SEM (cell line): ENCODE results near the genes PALM2AKAP2 and C9orf152.

- PRO-cap, result no peak
Measured at GRCh38 chr9:109498724-109499140, 625 bp upstream of the PTPN3 start.

DNA sequence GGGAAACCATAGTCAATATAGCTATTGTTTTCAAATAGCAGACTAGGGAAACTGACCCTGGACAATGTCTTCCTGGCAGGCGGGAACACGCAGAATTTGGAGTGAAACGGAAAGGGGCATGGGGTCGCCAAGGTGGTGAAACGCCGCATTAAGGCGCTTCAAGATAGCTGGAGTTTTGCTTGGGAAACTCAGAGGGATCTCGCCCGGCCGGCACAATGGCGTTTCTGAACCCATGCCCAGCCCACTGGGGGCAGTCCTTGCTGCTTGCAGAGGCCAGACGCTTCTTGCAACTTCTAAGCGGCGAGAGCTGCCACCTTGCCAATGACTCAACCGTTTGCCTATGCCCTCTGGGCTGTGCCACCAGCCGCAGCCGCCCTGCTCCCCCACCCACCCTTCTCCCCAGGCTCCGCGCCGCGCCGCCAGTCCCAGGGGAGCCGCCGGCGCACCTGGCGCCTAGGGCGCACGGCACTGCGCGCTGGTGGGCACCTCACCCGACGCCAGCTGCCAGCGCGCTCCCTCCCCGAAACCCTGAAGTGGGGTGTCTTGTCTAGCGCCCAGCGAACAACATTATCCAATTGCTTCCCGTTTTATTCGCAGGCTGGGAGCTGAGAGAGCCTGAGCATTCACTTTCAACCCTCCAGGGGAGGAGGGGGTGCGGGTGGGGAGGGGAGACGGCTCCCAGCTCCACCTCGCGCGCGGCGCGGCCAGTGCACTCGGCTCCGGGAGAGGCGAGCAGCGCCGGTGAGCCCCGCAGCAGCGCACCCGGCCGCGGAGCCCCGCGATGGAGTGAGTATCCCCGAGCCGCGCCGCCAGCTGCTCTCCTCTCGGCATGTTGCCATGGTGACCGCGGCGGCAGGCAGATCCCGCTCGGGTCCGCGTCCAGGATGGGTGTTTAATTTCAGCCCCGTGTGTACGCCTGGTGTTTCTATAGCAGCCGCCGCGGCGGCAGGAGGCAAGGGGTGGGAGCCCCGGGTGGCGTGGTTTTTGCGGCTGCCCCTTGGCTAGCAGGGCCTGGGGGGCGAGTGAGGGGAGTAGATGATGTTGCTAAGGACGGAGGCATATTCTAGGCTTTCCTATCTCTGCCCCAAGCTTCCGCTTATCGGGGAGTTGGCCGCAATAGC lies 139.6 kb upstream of the PALM2AKAP2 start:
- PRO-cap, result no peak

- PRO-cap, result no peak
Measured at GRCh38 chr9:109779668-109780566, at the start of gene PALM2AKAP2. Gene PALM2AKAP2 (plus strand): TSS chr9:109780198.

- PRO-cap, result no peak
Measured at GRCh38 chr9:109780567-109781385, 778 bp downstream of the PALM2AKAP2 start.

- PRO-cap, result no peak
Measured at GRCh38 chr9:109789548-109790097, 9.6 kb downstream of the PALM2AKAP2 start.

GRCh38 chr9:109908983-109909637 lies 129.1 kb downstream of the PALM2AKAP2 start:
- PRO-cap, result no peak

- PRO-cap, result no peak
Measured at GRCh38 chr9:109912010-109912431, 132.0 kb downstream of the PALM2AKAP2 start.

DNA sequence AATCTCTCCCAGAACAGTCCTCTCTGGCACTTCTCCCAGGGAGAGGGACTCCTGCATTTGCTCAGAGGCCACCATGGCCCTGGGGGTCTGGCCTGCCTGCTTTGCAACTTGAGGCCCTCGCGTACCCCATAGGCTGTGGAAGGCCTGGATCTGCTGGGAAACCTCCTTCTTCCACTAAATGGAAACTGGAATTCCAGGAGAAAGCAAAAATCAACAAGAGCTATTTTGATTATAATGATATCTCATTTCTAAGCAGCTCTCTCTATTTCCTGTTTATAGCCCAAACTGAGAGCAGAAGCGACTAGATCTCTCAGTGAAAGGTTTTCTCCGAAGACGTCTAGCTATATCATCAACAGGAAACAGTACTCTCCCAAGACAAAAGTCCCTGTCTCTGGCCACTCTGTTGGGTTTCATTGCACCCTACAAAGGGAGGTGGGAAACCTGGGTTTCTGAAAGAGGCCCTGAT lies 188.2 kb downstream of the PALM2AKAP2 start:
- PRO-cap, result no peak

- PRO-cap, result bidirectional peak, plus-strand start at chr9:110047987, minus-strand start at chr9:110047980; bidirectional peak, plus-strand start at chr9:110048696, minus-strand start at chr9:110048532
Measured at GRCh38 chr9:110047816-110048870, 159.8 kb downstream of the C9orf152 start.

DNA sequence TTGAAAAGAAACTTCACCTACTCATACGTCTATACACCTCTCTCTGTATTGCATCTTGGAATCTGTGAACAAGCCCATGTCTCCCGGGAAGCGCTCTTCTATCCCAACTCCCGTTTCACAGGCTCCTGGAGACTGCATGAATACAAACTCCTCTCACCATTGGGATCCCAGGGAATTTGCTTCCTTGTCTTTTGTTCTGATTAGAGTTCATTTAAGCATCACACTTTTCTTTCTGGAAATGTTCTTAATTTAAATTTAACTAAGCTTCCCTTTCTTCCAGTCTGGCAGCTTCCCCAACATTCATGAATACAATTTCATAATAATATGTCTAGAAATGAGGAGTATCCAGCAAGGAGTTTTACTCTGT lies 157.8 kb downstream of the C9orf152 start:
- PRO-cap, result no peak

DNA sequence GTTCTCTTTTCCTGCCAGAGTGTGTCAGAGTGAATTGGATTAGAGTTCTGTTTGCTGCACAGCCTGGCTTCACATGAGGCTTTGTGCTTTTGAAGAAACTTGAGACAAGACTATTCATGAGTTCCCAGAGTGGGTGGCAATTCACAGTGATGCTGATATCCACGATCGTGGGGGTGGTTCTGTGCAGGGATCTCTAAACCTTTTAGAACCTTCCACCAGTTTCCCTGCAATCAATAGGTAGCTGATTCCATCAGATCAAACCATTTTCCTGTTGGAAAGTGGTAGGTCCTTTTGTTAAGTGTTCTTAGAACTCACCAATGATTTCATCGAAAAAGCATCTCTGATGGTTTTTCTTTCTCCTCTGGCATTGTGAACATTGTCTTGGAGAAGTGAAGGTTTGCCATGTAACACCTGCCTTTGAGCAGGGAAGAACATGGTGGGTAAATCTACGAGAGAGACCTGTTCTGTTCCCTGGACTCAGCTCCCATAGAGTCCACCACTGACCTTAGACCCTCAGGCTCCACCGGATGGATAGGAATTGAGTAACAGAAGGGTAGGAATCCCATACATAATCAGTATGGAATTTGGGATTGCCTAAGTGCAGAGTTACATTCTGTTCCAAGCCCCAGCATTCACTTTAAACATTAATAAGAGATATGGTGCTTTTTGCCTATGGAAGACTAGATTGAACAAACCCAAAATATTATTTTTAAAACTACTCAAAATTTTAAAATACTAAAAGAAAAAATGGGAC lies 92.2 kb downstream of the C9orf152 start:
- PRO-cap, result no peak

DNA sequence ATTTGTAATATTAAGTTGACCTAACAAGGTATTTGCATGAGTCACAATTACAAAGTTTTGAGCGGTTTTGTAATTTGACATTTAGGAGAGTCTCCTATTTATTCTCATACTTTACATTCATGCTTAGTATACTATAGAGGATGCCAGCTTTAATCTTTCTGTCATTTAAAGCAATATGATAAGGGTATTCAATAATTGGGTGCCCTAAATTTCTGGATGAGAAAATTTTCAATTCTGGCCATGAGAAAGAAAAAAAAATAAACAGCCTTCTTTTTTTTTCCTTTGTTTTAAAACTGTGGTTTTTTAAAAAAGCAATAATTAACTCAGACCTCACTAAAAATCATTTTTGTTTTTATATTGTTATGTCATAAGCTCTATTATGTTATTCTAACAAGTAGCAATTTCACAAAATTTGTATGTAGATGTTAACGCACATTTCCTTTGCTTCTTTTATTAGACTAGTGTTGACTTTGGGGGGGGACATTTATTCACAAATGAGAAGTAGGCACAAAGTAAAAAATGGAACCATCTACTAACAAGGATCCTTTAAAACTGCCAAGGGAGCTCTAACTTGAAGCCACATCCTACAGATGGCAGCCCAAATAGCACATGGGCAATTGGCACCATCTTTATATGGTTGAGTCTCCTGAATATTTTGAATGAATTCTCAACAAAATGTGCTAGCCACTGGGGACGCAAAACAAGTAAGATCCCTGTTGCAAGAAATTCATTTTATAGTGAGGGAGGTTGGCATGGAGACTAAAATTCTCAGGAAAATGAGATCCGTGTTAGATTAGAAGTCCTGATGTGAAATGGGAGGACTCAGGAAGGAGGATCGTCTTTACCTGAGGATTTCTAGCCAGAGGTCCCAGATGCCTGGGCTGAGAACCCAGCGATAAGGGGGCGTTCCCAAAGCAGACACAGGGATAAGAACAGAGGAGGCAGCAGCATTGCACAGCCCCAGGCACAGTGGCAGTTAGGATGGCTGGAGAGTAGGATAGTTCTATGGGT lies 37.7 kb downstream of the C9orf152 start:
- PRO-cap, result no peak

GRCh38 chr9:110202238-110202807 lies 5.6 kb downstream of the C9orf152 start:
- PRO-cap, result no peak

DNA sequence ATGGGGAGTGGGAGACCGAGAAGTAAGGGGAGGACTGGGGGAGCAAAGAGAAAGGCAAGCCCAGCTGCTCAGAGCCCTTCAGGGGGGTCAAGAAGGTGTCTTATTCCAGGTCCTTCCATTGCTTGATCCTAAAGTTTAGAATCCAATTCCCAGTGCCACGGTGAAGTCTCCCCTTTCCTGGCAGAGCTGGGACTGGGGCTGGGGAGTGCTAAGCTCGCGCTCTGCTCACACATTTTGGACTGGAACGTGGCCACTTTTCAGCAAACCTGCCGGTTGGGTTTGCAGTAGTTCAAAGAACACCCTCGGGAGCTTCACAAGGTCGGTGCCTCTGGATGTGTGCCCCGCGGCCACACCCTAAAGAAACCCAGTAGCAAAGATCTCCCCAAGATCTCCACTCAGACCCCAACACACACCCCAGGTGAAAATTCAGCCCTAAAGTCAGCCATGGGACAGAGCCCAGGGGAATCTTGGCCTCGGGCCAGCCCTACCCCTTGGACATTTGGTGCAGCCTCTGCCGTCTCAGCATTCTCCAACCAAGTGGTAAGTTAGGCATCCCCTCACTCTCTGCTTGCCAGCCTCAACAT lies at the start of gene C9orf152:
C9orf152 (minus strand) TSS at position 194 of the 584 bp plus-strand sequence.
- PRO-cap, result no peak

- PRO-cap, result no peak
Measured at GRCh38 chr9:110220614-110221385, 12.8 kb upstream of the C9orf152 start.

GRCh38 chr9:110303035-110303631 lies 34.5 kb downstream of the TXNDC8 start:
- PRO-cap, result no peak

GRCh38 chr9:110436268-110437004 lies 98.8 kb upstream of the TXNDC8 start:
- PRO-cap, result no peak

DNA sequence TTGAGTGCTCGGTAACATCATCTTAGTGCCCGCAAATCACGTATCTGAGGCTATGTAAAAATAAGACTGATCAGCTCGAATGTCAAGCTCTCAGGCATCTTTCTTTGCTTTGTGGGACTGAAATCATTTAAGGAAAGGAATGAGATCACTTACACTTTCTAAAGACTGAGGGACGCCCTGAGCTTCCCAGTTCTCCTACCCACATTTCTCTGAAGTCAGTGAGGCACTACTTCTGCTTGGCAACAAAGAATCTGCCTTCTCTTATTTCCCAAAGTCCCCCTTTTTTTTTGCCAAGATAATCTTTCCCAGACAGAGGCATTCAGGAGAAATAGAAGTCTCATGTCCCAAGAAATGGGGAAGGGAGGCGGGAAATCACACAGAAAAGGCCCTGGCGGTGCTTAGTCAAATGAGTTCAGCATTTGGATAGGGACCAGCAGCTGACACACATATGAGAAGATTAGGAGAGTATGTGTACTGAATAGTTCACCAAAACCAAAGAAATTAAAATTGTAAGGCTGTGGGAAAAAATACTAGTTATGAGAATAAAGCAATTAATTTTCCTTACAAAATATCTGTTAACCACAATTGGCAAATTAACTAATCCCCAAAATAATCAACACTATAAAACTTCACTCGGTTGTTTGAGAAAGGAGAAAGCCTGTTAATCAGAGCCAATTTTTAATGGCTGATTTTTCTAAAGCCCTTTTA lies 159.7 kb downstream of the MUSK start:
- PRO-cap, result no peak

- PRO-cap, result no peak
Measured at GRCh38 chr9:110928534-110929217, 109.6 kb downstream of the LPAR1 start.

DNA sequence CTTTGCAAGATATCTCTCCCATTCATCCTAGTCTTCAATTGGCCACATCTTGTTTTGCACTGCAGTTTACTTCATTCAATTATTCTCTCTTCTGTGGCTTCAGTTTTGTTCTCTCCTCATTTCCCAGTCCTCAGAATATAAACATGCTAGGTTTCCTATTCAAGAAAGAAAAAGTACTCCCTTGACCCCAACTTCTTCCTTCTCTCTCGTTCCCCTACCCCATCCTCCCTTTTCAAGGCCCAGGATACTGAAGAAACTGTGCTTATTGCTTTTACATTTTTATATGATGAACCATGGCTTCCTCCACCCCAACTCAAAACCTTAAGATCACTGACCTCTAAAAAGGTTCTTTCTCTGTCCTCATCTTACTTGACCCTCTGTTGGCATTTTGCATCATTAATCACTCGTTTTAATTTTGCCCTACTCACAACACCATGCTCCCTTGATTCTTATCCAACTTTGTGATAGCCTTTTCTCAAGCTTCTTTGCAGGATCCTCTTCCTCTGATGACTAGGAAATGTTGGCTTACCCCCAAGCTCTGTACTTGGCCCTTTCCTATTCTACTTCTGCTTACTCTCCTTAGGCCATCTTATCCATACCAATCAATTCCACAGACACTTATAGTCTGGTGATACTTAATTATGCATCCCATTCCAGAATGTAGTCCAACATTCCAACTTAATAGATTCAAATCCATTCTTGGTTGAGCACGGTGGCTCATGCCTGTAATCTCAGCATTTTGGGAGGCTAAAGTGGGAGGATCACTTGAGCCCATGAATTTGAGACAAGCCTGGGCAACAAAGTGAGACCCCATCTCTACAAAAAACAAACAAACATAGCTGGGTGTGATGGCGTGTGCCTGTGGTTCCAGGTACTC lies 33.9 kb downstream of the LPAR1 start:
- PRO-cap, result no peak